HCT116 (cell line): Measurements from ENCODE around the genes GDF5 and AAR2.

- RRBS = 3% methylated on average over 7 of the region's 25 CpGs
Measured at GRCh38 chr20:34875659-34876509, 528 bp upstream of the ACSS2 start.

- RRBS = no CpG with 5 or more reads among the region's 8 CpGs
Measured at GRCh38 chr20:35144733-35145277, 2.3 kb downstream of the EDEM2 start.

DNA sequence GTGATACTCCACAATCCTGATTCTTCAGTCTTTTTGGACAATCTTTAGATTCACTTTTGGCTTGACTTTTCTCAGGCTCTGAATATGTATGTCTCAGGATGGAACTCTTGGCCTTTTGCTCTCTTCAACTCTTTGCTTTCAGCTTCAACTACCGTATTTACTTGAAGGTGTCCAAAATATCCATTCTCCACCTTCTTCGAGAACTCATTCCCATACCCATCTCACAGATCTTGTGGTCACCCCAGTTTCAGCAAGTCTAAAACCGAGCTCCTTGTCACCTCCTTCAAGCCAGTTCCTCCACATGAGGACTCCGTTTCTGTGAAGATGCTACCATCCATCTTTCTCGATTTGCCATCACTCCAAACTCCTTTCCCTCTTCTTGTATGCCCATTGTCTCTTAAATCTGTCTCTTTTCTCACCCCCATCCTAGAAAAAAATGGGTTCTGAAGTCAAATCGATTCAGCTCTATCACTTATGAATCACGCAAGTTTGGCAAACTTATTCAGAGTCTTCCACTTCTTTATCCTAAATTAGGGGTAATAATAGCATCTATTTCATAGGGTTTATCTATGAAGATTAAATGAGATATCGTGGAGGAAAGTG lies 1.9 kb upstream of the MMP24 start:
- RRBS = no CpG with 5 or more reads among the region's 8 CpGs

- RRBS = no CpG with 5 or more reads among the region's 13 CpGs
Measured at GRCh38 chr20:35262221-35262738, 15.6 kb downstream of the MMP24OS start.

GRCh38 chr20:35283423-35284109 lies 1.0 kb downstream of the EIF6 start:
- RRBS = no CpG with 5 or more reads among the region's 10 CpGs

DNA sequence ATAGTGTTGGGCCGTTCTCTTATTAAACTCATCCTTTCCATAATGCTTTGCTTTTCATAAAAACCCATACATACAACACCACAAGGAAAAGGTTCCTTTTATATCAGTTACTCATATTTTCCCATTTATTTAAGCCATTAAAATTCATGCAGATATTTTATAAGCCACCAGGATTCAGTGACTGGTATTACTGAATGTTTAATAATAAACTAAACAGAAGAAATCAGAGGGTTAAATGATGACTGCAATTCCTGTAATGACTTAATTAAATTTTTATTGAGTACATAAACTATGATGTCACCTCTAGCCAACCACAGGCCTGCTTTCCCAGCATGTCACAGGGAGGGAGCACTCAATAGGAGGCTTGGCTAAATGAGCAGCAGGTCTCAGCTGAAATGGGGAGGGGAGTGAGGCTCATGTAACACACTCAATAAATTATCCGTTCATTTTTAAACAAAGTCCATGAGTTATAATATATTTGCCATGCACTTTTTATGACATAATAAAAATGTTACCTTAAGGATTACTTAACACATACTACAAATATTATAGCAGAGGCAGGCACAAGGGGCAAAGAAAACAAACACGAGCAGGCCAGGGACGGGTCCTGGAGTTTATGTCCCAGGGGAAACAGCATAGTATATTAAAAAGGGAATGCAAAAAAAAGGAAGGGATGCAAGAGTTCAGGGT lies 26.9 kb upstream of the FAM83C start:
- RRBS = no CpG with 5 or more reads among the region's 4 CpGs

GRCh38 chr20:35437395-35437594 lies 733 bp downstream of the GDF5 start:
- RRBS = 68% methylated on average over 3 of the region's 8 CpGs

DNA sequence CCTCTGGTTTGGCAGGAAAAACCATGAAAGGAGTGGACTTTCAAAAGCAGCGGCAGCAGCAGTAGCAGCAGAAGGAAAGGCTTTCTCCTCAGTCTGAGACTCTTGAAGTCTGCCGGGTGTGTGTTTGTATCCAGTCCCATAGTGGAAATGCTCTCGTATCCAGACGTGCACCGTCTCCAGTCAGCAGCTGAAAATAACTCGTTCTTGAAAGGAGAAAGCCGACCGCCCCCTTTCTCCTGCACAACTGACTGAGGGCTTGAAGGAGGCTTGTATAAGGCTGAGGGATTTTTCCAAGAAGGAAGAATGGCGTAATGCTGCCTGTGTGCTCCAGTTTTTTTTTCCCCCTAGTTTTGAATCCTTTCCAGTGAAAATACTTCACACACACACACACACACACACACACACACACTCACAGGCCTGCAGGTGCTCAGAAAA lies at the start of gene GDF5:
GDF5 (minus strand) TSS at position 246 of the 435 bp plus-strand sequence.
- RRBS = no CpG with 5 or more reads among the region's 9 CpGs

DNA sequence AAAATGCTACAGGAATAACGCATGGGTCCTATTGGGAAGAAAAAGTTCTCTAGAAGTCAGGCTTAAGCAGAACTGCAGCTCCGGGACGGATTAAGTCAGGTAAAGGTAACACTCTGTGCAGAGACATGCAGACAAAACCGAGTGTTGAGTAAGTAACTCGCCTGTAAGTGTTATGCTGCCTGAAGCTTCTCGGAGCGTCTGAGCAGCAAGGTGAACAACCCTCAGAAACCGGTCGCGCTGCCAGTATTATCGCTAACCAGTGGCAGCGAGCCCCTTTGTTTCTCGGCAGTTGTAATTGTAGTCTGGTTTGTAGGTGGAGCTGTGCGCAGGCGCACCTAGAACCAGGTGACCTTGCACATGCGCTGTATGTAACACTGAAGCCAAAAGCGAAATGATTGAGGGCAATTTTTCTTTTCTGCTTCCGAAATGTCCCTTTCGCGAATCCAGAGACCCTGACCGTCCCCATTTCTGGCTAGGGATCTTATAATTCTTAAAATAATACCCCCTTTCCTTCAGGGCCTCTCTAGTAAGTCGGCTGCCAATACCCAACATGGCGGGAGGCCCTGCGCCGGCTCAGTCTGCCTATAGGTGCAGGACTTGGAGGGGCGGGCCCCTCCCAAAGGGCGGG lies 805 bp upstream of the CEP250 start:
- RRBS = no CpG with 5 or more reads among the region's 27 CpGs

GRCh38 chr20:35502097-35502918 lies 27.1 kb downstream of the C20orf173 start:
- RRBS = no CpG with 5 or more reads among the region's 13 CpGs

- RRBS = 4% methylated on average over 15 of the region's 69 CpGs
Measured at GRCh38 chr20:35618773-35619843, 3.5 kb downstream of the SPAG4 start.

DNA sequence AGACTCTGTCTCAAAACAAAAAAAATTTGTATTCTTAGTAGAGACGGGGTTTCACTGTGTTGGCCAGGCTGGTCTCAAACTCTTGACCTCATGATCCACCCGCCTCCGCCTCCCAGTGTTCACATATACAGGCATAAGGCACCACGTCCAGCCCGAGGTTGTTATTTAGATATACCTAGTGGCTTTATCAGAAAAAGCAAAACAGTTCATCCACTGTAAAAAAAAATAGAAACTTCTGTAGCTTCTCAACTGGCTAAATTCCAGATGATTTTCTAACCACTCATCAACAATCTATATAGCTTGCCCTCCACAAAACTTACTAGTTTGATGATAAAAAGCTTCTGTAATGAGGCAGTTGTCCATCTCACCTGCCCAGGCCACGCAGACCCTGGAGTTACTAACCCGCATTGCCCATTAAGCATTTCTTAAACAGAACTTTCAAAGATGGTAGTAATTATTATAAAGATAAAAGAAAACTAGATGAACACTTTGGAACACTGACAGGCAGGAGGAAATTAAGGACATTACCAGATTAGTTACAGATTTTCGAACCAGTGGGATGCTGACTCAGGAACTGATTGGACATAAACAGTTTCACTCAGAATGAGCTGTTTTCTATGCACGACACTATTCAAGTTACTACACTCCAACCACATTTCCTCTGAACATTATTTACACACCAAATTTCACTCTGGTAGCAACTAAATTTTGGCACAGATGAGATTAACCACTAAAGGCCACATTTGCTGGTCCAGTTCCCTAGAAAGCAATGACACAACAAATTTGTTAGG lies 2.7 kb downstream of the ROMO1 start:
- RRBS = no CpG with 5 or more reads among the region's 9 CpGs

DNA sequence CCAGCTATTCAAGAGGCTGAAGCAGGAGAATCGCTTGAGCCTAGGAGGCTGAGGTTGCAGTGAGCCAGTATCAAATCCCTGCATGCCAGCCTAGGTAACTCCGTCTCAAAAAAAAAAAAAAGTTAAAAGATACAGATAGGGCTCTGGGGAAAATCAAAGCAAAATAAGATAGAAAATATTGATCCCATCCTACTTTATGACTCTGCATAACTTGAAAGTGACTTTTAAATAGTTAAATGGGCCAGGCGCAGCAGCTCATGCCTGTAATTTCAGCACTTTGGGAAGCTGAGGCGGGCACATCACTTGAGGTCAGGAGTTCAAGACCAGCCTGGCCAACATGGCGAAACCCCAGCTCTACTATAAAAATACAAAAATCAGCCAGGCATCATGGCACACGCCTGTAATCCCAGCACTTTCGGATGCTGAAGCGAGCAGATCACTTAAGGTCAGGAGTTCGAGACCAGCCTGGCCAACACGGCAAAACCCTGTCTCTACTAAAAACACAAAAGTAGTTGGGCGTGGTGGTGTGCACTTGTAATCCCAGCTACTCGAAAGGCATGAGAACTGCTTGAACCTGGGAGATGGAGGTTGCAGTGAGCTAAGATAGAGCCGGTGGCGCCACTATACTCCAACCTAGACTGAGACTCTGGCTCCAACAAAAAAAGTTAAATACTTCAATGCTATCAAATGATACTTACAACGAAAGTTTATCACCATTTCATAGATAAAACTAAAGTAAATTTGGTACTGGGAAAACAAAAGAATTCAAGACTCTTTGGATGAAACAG lies 6.7 kb downstream of the ROMO1 start:
- RRBS = no CpG with 5 or more reads among the region's 15 CpGs

GRCh38 chr20:35726269-35726593 lies 15.8 kb downstream of the RBM39 start:
- RRBS = no CpG with 5 or more reads among the region's 6 CpGs

GRCh38 chr20:35742295-35742433 lies 104 bp upstream of the RBM39 start:
- RRBS = no CpG with 5 or more reads among the region's 13 CpGs

GRCh38 chr20:36147905-36148311 lies 6.6 kb upstream of the EPB41L1 start:
- RRBS = no CpG with 5 or more reads among the region's 4 CpGs

DNA sequence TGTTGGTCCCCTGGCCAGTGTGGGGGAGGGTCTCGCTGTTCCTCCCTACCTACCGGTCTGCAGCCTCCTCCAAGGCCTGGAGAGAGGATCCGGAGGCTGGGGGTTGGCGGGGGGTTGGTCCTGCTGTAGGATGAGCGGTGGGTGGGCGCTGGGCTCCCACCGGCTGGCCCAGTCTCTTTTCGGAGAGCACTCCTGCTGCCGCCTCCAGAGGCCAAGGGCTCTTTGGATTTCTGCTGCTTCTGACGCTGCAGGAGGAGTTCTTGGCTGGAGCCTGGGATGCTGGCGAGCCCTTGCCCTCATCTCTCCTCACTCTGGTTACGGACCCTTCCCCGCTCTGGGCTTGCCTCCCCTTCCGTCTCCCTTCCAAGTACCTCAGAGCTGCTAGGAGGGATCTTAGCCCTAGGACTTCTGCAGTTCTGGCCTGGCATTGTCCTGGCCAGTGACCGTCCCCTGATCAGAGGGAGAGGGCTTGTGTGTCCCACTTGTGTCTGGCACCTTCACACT lies 522 bp downstream of the EPB41L1 start:
- RRBS = 18% methylated on average over 5 of the region's 15 CpGs

DNA sequence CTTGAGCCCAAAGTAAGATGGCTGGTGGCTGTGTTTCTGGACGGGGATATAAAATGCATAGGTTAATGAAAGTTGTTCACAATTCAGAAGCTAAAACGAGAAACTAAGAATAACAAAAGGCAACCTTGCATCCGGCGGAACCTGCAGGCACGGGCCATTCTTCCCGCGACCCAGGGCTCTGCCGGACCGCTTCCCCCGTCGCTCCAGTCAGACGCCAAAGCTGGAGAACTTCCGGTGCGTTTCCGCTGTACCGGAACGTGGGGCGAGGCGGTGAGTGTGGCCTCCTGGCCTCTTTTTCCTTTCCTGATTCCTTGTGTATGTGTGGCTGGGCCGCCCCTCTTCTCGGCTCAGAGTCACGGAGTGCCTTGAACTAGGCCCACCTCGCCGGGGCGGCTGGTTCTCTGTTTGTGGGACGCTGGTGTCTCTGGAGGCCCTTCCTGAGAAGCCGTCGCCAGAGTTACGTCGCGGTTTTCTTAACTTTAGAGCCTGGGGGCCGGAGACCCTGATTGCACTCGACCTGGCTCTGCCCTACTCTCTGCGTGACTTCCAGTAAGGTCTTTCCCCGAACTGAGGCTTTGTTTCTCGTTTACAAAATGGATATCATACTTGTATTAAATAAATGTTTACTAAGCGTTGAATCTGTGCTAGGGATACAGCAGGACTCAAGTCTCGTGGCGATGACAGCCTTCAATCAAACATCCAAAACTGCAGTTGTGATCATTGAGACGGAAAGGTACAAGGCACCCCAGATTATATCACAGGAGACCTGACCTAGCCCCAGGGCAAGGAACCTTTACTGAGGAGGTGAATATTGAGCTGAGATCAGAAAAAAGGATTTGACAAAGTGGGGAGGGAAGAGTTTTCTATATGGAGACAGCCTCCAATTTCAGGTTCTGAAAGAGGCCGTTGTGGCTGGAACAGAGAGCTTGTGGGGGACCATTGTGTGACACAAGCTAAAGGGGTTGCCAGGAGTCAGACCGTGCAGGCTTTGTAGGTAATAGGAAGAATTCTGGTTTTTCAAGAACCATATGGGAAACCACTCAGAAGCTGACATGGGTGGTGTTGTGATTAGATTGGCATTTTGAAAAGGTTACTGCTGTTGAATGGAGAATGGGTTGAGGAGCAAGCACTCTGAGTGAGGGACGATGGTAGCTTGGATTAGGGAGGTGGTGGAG lies at the start of gene AAR2:
AAR2 (plus strand) TSS at position 245 of the 1,175 bp plus-strand sequence.
- RRBS = 2% methylated on average over 11 of the region's 43 CpGs

DNA sequence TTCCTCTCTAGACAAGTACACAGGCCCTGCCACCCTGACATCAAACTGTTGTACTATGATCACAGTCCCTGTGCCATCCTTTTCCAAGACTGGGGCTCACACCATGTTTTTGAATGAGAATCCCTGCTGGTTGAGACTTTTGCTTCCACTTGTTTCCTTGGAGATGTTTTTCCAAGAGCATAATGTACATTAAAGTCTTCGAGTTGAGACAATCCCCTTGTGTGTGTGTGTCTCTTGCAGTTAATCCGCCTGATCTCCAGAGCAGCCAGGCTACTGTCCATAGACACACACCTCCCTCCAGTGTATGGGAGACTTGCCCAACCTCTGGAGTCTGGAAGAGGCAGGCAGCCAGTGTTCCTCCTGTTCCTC lies 20.4 kb downstream of the AAR2 start:
- RRBS = no CpG with 5 or more reads among the region's 2 CpGs